Epithelial cell of alveolus of lung (primary cell): ENCODE measurements around a stretch of chr10.

- RAMPAGE, long total RNA = no peak
- RRBS = no CpG with 5 or more reads among the region's 4 CpGs
Measured at GRCh38 chr10:3533211-3533657, 251.8 kb downstream of the KLF6 start.

- RAMPAGE, long total RNA = no peak
- RRBS = no CpG with 5 or more reads among the region's 7 CpGs
Measured at GRCh38 chr10:3623749-3624027, 161.3 kb downstream of the KLF6 start.

- RAMPAGE, long total RNA = no peak
- RRBS = no CpG with 5 or more reads among the region's 8 CpGs
Measured at GRCh38 chr10:3624294-3624808, 160.7 kb downstream of the KLF6 start.

DNA sequence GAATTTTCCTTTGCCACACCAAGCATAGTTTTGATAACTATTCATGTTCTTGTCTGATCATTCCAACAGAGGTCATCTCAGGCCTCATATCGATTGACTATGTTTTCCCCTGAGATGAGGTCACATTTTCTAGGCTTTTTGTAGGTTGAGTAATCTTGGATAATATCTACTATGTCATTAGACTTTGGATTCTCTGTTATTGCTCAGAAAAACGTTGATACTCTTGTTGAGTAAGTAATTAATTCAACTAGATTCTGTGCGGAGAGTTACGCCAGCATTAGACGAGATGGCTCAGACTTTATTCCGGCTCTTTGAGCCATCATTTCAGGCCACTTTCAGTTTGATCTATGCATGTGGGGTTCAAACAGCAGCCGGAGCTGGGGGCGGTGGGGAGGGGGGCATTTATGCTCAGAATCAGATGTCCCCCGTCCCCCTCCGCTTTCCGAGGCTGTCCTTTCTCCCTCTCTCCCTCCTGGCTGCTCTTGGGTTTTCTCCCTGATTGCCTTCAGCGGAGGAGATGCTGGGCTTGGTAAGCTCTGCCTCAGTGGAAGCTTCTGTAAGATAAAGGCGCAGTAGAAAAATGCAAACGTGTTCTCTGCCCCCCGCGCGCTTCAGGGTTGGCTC, 57.6 kb downstream of the KLF6 start:
- RAMPAGE, long total RNA = no peak
- RRBS = 80% methylated on average over 1 of the region's 17 CpGs

DNA sequence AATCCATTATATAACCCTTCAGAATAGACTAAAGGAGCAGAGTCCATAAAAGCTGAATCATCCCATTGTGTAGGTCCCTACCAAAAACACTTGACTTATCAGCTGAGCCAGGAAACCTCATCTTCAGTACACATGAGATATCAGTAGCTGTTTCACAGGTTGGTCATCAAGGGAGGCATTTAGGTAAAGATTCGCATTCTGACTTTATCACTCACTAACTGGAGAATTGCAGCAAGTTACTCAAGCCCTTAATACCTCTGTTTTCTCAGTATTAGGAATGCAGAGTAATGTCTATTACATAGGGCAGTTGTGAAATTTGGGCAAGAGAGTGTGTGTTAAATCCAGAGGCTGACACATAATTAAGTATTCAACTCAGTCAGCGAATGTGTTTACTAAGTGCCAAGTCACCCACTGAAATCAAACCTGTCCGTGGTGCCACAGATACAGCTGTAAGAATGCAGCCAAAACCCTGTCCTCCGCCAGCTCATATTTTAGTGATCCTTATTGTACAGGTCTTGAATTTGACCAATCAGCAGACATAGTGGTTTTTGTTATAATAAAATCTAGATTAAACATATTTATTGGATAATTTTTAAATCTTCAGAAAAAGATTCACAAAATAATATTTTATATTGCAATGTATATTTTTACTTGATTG, 44.5 kb downstream of the KLF6 start:
- RAMPAGE, long total RNA = no peak
- RRBS = no CpG with 5 or more reads among the region's 4 CpGs

GRCh38 chr10:3761797-3762413, 23.1 kb downstream of the KLF6 start:
- RAMPAGE, long total RNA = no peak
- RRBS = no CpG with 5 or more reads among the region's 6 CpGs

DNA sequence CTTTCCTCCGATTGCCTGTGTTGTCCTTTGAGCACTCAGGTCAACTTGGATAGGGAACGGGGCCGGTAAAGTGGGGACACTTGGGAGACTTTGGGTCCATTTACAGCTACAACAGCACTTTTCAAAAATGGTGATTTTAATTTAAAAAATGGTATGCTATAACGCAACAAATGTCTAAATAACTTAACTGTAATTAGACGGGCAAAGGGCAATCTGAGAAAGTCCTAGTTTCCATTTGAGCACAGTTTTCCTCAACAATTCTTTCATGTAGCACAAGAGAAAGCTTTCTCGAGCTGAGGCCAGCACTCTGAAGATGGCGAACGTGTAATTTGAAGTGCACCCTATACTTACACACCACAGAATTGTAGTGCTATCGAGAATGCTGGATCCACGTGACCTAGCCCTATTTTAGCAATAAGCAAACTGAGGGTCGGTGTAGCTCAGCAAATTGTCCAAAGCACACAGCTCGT, 10.2 kb downstream of the KLF6 start:
- RAMPAGE, long total RNA = no peak
- RRBS = no CpG with 5 or more reads among the region's 12 CpGs

GRCh38 chr10:3787609-3788415, 2.8 kb upstream of the KLF6 start:
- RAMPAGE, long total RNA = no peak
- RRBS = no CpG with 5 or more reads among the region's 12 CpGs

- RAMPAGE, long total RNA = no peak
- RRBS = no CpG with 5 or more reads among the region's 3 CpGs
Measured at GRCh38 chr10:3807171-3807506, 22.1 kb upstream of the KLF6 start.

GRCh38 chr10:3813940-3814492, 29.0 kb upstream of the KLF6 start:
- RAMPAGE, long total RNA = no peak
- RRBS = no CpG with 5 or more reads among the region's 9 CpGs

- RAMPAGE, long total RNA = no peak
- RRBS = no CpG with 5 or more reads among the region's 5 CpGs
Measured at GRCh38 chr10:3851267-3852013, 66.4 kb upstream of the KLF6 start.

DNA sequence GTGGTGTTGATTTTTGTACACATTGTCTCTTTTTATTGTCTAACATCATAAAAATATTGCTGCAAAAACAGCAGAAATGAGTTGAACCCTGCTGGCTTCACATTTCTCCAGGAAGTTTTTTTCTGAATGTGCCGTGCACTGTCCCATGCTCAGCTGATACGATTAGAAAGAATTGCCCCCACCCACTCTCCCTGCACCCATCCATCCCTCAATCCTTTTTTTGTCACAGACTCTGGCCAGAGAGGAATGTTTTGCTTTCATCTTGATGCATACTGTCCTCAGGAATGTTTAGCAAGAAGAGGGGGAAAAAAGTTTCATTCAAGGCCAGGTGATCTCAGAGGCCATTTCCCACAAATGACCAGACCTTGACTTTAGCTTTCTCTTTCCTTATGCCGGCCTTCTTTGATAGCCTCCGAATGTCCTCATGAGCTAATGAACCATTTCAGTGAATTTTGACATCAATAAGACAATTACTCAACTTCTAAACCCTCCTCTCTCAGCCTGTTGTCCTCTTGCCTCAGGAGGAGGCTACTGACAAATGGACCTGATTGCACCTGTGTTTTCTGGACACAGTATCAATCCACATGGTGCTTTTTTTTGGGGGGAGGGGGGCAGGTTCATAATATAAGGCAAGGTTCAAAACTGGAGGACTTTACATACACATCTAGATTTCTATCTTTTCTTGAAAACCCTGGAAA, 105.0 kb upstream of the KLF6 start:
- RAMPAGE, long total RNA = no peak
- RRBS = no CpG with 5 or more reads among the region's 4 CpGs

DNA sequence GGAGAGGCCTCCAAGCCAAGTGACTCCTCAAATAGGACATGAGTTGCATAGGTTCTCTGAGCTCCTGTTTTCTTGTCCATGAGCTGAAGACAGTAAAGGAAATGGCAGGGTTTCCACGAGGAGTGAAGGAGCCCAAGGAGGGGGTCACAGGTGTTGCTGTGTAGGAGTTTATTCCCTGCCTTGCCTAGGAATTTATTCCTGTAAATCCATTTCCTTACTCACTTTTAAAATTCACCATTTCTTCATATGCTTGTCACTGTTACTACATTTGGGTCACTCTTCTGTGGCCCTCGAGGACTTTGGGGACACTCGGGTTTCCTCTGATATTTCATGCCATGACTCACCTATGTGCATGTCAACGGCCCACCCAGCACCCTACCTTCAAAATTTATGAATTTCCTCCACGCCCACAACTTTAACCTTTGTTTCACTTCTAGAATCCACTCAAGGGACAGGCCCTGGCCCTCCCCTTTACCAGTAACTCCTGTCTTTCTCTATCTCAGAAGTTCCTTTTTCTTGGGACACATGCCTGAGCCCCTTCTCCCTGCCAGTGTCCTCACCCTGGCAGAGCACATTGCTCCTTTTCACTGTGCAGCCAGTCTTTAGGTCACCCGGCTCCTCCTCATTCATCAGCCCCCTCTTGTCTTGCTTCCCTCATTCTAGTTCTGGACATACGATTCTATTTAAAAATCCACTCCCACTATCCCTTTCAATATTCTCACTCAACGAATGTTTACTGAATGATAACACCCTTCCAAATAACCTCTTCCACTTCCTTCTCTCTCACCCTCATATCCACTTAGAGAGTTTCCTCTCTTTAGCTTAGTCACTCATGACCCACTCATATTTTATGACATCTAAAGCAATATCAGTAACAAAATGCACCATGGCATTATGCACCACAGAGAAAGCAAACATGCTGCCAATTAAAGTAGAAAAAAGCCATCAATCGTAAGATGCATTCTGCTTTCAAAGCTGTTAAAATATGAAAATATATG, 282.6 kb upstream of the KLF6 start:
- RAMPAGE, long total RNA = no peak
- RRBS = no CpG with 5 or more reads among the region's 9 CpGs

DNA sequence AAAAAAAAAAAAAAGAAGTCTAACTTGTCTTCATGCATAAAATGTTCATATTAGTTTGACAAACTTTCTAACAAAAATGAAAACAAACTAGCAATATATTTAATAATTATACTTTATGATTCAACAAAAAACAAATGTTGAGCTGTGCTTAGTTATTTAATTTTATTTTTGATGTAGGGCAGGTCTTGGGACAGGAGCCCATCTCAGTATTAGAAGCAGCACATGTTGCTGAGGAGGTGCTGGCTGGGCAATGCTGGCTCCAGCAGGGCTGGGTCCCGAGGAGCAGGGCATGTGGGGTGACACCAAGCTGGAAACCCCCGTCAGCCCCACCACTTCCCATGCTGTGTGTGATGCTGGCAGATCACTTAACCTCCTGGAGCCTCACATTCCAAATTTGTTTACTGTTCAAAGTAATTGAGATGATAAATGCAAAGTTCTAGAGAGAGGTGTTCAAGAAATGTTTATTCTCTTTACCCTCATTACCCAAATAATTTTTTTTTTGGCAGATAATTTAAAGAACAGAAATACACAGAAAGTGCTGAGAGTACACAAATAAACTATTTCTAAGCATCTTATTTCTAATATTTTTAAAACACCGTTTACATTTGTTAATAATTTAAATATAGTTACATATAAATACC, 335.5 kb upstream of the KLF6 start:
- RAMPAGE, long total RNA = no peak
- RRBS = no CpG with 5 or more reads among the region's 3 CpGs

- RAMPAGE, long total RNA = no peak
- RRBS = no CpG with 5 or more reads among the region's 2 CpGs
Measured at GRCh38 chr10:4197035-4197323, 412.0 kb upstream of the KLF6 start.

DNA sequence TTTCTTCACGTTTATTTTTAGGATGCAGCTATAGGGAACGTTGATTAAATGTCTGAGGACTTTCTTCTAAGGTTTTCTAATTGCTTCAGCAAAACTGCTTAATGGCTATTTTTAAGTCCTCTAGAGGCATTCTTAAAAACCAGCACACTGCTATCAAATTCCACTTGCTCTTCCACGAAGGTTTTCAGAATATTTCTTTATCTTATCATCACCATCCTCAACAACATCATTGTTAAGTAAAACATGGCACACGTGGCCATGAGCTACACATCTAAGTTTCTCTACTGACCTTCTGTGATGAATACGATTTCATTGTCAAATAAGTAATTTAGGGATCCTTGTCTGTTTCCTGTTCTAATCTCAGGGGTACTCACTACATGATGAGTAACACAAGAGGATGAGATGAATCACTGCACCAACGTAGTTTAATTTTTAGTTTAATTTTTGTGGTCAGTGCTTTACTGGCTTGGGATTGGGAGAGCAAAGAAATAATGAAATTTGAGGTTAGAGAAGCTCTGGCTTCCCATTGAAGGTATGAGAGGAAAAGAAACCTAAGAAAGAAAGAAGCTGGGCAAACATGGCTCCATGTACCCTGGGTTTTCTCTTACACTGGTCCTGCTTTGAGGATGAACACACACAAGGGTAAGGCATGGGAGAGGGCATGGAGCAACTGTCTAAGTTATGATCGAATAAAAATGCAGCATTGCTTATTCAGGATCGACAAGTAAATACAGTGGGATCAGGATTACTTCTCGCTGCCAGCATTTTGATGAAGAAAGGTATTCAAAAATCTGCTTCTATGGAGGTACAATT, 461.9 kb upstream of the KLF6 start:
- RAMPAGE, long total RNA = no peak
- RRBS = no CpG with 5 or more reads among the region's 9 CpGs

GRCh38 chr10:4331148-4331375, 494.9 kb upstream of the AKR1E2 start:
- RAMPAGE, long total RNA = no peak
- RRBS = no CpG with 5 or more reads among the region's 2 CpGs

DNA sequence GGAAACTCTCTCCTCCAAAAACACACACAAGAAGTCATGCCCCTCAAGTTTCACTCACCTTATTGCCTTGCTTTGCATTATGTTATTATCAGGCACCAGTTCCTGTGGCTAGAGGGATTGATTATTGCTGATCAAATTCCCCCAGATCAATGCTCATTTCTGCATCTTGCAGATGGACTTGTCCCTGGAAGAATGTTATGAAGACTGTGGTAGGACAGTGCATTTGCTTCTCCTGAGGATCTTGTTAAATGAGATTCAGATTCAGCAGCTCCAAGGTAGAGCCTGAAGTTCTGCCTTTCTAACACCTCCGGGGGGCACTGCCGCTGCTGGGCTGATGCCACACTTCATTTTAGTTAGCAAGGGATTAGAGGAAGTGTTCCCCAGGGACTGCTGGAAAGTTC, 434.5 kb upstream of the AKR1E2 start:
- RAMPAGE, long total RNA = no peak
- RRBS = no CpG with 5 or more reads among the region's 2 CpGs

DNA sequence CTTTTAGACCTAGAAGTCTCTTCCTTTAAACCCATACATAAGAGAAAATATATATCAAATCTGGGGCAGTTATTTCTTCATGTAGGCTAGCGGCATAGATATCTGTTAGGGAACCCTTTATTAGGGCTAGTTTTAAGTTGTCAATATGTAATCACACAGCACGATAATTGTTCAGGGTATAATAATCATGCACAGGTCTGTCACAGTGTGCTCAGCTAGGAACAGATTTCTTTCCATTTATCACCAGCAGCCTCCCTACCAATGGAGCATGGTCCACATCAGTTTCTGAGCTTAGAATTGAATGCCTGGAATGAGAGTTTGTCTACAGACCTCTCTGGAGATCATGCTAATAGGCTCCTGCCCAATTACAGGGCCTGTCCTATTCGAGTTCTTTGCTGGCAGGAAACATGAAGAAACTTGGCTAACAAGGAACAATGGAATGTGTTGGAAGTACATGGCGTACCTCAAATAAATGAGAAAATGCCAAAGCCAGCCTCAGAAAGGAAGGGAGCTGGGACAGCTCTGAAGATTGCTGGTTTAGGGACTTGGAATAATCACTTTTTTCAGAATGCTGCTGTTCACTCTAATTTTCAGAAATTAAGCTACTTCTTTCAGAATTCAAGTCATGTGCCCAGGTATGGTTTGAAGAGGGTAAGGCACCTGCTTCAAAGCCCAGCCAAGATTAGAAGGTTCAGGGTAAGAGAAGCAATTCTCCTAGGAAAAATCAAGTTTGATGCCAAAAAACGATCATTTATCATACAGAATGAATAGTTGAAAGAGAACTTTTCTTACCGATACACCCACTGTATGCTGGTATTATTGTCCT, 186.0 kb upstream of the AKR1E2 start:
- RAMPAGE, long total RNA = no peak
- RRBS = no CpG with 5 or more reads among the region's 6 CpGs

DNA sequence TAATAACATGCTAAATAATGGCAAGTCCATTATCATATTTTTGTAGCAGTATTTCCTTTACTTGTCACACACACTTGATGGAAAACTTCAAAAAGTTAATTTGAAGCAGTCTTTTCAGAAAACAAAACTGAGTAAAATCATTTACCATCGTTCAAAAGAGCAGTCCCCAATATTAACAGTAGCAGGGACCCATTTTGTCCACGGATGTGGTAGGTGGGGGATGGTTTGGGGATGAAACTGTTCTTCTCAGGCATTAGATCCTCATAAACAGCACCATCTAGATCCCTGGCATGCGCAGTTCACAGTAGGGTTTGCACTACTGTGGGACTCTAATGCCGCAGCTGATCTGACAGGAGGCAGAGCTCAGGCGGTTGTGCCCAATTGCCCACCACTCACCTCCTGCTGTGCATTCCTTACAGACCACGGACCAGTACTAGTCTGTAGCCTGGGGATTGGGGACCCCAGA, 163.5 kb upstream of the AKR1E2 start:
- RAMPAGE, long total RNA = no peak
- RRBS = no CpG with 5 or more reads among the region's 6 CpGs